Metanephros (tissue), 2 donors: Measurements from ENCODE around the gene RALY.

GRCh38 chr20:33648426-33648967 is 13.6 kb upstream of the C20orf144 start:
- RAMPAGE, long total RNA = no peak

DNA sequence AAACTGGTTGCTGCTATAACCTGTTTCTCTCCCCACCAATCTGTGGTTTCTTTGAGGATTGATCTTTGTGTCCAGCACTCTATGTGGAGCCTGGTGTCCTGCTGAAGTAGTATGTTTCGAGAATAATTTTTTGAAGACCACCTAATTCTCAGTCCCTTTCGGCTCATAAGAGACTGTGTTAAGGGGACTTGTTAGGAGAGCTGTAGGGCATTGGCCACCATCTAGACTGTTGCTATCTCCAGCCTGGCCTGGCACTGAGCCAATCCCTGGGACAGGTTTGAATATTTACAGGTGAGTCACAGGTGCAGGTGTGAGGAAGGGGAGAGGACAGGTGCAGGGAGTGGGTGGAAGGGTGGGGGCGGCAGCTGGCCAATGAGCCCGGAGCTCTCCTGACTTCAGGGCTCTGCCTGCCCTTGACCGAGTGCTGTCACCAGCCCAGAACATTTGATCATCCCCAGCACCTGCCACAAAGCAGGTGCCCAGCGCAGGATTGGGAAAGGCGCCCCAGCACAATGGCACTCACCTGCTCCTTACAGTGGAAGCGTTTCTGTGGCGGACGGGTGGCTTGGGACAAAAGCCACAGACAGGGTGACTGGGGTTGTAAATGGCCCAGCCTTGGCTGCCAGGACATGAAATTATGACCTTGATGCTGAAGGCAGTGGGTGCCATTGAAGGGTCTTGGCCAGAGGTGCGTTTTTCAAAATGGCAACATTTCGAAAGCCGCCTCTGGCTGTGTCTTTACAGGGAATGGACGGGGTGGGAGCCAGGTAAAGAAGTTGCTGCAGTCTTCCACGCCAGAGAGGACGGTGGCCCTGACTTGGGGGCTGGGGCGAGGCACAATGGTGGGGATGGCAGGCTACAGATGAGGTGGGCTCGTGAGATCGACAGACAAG is 7.9 kb upstream of the C20orf144 start:
- RAMPAGE, long total RNA = no peak

GRCh38 chr20:33673923-33674285 is 324 bp downstream of the NECAB3 start:
- RAMPAGE, long total RNA = no peak

GRCh38 chr20:33811799-33812893 is 998 bp downstream of the CHMP4B start:
- RAMPAGE, long total RNA = no peak

- RAMPAGE, long total RNA = no peak
These were observed 46.8 kb downstream of the CHMP4B start for GRCh38 chr20:33857959-33858294.

- RAMPAGE, long total RNA = no peak
These were observed at the start of gene RALY for GRCh38 chr20:33993224-33994259. TSS of gene RALY (plus strand) at chr20:33993911.

GRCh38 chr20:34035569-34036067 is 41.9 kb downstream of the RALY start:
- RAMPAGE, long total RNA = no peak

GRCh38 chr20:34036975-34037831 is 43.5 kb downstream of the RALY start:
- RAMPAGE, long total RNA = no peak

DNA sequence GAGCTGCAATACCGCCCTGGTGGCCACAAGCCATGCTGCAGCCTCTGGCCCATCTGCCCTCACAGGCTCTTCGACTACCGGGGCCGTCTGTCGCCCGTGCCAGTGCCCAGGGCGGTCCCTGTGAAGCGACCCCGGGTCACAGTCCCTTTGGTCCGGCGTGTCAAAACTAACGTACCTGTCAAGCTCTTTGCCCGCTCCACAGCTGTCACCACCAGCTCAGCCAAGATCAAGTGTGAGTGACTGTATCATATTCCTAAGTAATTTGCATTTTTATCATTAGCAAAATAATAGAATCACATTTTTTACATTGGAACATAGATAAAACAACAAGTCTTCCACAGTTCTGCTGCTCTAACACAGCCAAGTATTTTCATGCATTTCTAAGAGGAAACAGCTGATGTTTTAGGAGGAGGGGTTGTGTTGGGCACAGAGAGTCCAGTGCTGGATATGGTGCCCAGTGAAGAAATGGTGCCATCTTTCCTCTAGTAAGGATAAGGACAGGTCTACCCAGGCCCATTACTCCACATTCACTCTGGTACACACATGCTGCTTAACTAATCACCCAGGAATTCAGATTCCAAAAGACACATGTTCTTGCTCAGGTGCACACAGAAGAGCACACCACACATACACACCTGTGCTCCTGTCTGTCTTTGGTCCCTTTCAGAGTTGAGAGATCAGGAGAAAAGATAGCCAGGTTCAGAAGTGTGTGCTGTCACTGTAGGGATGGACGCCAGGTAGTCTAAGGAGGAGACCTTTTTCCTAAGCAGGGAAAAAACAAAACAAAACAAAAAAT is 36.0 kb downstream of the EIF2S2 start:
- RAMPAGE, long total RNA = no peak

DNA sequence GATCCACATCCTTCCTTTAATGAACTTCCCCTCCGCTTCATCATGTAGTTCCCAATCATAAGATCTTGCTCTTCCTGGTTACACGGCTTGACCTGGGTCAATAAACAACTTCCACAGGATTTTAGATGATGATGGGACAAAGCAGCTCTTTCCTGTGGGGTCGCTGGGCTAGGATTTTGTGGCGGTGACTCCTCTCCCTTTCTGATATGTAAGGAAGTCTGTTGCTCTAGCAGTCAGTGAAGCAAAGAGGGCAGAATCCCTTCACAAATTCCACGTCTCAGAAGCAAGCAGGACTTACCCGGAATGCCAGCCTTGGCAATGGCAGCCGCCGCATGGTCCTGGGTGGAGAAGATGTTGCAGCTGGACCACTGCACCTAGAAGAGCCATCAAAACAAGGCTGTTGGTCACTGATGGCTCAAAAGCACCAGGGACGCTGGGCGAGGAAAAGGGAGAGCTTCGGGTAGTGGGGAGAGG is 9.3 kb downstream of the AHCY start:
- RAMPAGE, long total RNA = no peak

GRCh38 chr20:34705262-34706317 is 1.4 kb downstream of the TP53INP2 start:
- RAMPAGE, long total RNA = no peak

- RAMPAGE, long total RNA = no peak
These were observed 6.5 kb downstream of the TP53INP2 start for GRCh38 chr20:34710623-34711048.

DNA sequence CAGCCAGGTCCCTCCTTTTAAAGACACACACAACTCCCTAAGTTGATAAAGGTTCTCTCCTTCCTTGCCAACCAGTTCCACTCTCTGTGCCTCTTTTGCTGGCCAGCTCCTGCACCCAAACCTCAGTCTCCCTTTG is 1.0 kb downstream of the NCOA6 start:
- RAMPAGE, long total RNA = no peak

DNA sequence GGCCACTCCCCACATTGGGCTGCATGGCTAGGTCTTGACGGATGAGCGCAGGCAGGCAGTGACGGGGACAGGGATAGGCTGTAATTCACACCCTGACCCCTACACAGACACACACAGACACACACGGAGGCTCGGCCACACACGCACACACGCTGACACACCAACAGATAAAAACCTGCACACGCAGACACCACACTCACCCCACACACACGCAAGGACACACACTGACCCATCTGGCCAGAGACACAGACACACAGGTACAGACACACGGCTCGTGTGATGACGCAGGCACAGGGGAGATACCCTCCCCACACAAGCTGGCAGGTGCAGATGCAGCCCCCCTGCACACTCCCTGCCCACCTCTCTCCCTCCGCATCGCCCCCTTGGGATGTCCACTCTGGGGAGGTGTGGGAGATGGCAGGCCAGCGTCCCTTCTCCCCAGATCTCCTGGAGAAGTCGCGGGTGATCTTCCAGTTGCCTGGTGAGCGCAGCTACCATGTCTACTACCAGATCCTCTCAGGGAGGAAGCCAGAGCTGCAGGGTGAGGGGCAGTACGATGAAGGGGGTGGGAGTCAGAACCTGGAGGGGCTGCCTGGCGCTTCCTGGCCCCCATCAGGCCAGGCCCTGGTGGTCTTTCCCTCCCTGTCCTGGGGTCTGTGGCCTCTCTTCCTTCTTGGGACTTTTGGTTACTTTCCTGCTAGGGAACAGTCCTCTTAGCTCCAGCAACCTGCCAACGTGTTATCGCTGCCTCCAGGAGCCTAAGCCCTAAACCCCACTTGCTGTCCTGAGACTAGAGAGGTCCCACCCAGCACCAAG is 30.2 kb downstream of the MYH7B start:
- RAMPAGE, long total RNA = no peak

DNA sequence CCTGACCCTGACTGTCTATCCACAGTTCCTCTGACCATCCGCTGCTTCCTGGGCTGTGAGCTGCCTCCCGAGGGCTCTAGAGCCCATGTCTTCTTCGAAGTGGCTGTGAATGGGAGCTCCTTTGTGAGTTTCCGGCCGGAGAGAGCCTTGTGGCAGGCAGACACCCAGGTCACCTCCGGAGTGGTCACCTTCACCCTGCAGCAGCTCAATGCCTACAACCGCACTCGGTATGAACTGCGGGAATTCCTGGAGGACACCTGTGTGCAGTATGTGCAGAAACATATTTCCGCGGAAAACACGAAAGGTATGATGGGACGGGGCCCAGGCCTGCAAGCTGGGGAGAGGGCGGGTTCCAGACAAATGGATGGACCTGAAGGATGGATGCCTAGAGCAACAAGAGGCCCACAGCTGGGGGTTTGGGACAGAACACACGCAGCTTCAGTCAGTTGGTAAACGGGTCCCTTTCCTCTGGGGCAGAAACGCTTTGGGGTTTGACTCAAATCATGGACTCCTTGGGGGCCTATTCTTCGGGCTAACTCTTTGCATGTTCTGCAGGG is 4.3 kb downstream of the PROCR start:
- RAMPAGE, long total RNA = no peak

DNA sequence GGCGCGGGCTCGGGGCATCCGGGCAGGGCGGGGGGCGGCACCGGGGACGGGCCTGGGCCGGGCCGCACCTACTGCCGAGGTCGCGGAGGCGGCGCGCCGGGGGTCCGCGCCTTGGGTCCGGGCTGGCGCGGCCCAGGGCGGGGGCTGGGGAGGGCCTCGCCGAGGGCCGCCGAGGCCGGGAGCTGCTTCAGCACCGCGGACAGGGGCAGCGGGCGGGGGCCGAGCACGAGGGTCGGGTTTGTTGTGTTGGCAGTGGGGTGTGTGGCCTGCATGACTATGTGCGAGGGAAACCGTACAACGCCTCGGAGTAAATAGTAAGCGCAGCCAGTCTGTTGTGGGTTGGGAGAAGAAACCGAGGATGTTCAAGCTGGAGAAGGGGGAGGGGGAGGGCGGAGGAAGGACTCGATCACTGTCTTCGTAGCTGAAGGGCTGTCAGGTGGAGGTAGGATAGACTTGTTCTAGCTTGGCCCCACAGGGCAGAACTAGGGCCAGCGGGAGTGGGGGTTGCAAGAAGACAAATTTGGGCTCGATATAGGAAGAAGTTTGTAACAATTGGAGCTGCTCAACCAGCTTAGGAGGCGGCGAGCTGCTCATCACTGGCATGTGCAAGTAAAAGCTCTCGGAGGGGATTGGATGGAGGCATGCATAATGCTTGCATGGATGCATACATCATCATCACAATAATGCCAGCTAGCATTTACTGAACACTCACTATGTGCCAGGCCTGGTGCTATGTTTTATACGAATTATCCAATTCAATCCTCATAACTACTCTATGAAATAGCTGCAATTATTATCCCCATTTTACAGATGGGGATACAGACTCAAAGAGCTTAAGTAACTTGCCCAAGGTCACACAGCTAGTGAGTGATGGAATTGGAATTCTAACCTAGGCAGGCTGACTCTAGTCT is 773 bp downstream of the MMP24 start:
- RAMPAGE, long total RNA = no peak

GRCh38 chr20:35270200-35270497 is 7.8 kb downstream of the MMP24OS start:
- RAMPAGE, long total RNA = no peak

DNA sequence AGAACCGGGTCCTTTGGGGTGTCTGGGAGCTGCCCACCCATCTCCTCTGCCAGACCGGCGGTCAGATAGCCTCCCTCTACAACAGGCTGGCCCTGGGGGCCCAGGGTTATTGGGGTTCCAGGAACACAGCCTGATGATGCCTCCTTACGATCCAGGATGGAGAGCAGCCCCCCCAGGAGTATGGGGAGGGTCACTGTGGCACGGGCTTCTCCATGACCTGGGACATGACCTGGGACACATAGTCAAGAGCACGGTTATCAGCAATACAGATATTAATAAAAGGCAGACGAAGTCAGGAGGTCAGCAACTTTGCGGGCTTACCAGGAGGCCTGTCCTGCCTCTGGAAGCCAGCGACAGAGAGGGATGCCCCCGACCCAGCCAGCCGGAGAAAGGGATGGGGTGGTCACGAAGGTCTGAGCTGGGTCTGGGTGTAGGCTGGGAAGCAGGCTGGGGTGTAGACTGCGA is 821 bp downstream of the MMP24OS start:
- RAMPAGE, long total RNA = no peak

DNA sequence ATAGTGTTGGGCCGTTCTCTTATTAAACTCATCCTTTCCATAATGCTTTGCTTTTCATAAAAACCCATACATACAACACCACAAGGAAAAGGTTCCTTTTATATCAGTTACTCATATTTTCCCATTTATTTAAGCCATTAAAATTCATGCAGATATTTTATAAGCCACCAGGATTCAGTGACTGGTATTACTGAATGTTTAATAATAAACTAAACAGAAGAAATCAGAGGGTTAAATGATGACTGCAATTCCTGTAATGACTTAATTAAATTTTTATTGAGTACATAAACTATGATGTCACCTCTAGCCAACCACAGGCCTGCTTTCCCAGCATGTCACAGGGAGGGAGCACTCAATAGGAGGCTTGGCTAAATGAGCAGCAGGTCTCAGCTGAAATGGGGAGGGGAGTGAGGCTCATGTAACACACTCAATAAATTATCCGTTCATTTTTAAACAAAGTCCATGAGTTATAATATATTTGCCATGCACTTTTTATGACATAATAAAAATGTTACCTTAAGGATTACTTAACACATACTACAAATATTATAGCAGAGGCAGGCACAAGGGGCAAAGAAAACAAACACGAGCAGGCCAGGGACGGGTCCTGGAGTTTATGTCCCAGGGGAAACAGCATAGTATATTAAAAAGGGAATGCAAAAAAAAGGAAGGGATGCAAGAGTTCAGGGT is 26.9 kb upstream of the FAM83C start:
- RAMPAGE, long total RNA = no peak

DNA sequence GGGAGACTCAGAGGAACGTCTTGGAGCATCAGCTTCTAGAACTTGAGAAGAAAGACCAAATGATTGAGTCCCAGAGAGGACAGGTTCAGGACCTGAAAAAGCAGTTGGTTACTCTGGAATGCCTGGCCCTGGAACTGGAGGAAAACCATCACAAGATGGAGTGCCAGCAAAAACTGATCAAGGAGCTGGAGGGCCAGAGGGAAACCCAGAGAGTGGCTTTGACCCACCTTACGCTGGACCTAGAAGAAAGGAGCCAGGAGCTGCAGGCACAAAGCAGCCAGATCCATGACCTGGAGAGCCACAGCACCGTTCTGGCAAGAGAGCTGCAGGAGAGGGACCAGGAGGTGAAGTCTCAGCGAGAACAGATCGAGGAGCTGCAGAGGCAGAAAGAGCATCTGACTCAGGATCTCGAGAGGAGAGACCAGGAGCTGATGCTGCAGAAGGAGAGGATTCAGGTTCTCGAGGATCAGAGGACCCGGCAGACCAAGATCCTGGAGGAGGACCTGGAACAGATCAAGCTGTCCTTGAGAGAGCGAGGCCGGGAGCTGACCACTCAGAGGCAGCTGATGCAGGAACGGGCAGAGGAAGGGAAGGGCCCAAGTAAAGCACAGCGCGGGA is 26.4 kb downstream of the C20orf173 start:
- RAMPAGE, long total RNA = no peak